HT-29 (cell line): ENCODE measurements around the genes IGIP and SLC4A9.

DNA sequence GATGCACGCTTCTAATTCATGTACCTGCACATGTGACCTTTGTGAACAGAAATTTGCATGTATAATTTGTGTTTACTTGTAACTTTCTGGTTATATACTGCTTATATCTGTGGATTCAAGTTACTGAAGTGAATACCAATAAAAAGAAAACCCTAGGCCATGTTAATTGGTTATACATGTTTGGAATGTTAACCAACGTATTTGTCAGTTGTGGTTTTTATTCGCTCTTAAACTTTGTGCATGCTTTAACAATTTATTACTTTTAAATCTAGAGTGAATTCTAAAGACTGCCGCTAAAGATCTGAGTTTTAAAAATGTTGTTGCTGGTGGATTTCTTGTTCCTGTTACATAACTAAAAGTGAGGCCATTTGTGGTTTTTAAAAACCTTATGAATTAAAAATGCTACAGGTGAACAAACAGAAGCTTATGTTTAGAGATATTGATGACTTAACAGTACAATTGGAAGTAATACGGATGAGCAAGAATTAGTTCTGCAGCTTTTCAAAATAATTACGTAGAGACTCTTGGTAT lies 11.3 kb upstream of the PAIP2 start:
- RAMPAGE, long total RNA = no peak

DNA sequence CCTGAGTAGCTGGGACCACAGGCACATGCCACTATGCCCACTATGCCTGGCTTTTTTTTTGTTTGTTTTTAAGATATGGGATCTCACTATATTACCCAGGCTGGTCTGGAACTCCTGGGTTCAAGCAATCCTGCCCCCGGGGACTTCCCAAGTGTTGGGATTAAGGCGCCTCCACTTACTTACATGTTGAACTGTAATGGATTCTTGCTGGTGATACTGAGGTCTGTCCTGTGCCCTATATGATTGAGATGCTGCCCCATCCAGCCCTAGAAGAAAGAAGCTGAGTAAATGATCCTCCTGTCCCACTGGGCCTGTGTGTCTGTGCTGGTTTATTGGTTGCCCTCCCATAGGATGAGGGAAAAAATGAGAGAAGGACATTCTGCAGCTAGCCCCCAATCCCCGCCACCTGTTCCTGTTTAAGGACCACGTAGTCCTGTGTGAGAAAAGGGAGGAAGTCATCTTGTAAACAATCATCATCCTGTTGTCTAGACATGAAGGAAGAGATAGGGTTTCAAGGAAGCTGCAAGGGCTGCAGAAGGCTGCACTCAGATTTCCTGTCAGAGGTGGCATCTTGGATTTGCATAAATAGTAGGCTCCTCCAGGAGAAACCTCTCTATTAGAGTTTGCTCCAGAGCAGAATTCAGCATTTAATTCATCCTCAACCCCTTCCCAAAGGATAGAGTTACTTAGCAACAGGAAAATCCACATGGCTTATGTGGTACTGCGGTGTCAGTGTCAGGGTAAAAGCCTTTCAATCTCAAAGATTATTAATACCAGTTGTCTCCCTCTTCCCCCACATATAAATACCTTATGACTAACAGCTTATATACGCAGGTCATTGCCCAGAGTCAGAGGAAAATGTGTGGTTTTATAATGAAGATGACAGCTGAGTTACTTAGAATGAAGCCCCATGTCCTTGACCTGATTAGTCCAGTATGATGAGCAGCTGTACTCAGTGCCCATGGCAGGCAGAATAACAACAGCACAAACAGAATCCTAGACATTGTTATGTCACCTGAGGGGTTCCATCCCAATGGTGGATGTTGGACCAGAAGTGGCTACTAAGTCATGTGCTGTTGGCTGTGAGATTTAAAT lies 4.5 kb upstream of the DNAJC18 start:
- RAMPAGE, long total RNA = no peak

DNA sequence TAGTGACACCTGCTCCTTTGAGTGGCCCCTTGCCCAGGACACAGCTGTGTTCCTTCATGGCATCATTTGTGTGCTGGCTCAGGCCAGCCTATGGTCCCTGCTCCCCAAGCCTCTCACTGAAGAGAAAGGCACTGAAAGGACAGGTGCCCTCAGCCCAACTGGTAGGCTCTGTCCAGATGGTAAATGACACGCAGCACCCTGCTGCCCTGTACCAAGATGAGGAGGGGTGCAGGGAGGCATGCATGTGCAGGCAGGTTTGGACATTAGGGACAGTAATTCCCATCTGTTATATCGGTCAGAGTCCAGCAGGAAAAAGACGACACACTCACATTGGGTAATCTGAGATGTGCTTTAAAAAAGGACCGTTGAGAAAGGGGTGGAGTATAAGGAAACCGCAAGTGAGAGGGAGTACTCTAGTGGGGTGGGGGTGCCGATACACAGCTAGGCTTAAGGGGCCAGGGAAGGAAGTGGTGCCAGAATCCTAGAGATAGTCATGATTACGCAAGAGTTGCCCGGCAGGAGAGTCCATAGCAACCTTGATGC lies 4.5 kb downstream of the SMIM33 start:
- RAMPAGE, long total RNA = no peak

GRCh38 chr5:139525529-139526660 lies 35.2 kb upstream of the UBE2D2 start:
- RAMPAGE, long total RNA = no peak

GRCh38 chr5:139646942-139648036 lies 860 bp upstream of the CXXC5 start:
- RAMPAGE, long total RNA = no peak

- RAMPAGE, long total RNA = no peak
These were observed 4.8 kb downstream of the CXXC5 start for GRCh38 chr5:139652859-139653463.

DNA sequence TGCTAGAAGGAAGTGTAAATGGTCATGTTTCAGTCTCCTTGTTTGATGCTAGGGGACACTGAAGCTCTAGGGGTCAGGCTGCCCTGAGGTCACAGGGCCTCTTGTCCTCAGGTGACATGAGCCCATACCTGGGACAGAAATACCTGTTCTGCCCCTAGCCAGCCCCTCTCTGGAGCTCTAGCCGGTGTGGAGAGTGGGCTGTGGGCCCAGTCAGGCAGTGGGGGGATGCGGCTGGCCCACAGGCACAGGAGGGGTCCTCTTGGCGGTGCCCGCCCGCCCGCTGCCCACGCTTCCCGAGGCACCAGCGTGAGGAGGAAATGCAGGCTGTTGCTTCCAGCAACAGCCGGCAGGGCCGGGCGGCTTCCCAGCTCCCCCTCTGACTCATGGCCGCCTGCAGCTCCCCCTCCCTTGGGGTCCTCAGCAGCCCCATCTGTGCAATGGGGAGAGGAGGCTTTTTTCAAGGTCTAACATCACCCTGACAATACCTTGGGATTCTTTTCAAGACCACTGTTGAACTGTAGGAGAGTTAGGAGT lies 10.3 kb downstream of the CXXC5 start:
- RAMPAGE, long total RNA = no peak

DNA sequence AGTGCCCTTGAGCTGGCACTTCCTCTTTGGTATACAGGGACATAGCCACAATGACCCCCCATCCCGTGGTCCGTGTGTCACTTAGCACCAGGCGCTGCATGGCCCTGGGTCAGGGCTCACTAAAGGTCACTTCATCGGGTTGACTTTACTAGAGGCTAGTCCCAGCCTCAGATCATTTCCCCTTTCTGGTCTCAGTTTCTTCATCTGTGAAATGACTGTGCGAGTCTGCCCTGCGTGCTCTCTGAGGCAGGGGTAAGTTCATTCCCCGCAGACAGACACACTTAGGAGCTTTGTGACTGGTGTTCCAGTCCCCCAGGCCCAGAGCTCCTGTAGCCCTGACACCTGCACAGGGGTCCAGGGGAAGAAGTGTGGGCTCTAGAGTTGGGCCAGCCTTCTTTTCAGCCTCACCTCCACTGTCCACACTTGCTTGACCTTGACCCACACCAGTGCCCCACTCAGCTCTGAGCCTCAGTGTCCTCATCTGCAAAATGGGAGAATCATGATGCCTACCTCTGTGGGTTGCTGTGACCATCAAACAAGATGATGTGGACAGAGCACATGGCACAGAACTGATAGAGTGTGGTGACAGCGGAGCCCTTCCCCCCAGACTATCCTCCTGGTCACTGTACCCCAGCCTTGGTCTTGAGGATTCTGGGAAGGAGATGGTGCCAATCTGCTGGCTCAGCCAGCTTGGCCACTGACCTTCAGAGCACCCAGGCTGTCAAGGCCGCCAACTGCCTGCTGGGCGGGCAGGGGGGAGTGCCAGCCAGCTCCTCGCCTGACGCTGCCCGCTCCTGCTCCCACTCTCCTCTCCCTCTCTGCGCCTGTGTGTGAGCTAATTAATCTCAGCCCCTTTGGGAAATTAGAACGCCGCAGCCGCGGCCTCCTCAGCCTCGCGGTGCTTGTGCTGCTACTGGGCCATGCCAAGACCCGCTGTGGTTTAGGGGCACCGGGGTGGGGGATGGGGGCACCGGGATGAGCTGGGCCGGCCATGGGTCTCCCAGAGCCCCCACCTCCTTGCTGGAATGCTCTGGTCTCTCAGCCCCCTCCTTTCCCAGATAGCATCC lies 16.6 kb downstream of the CXXC5 start:
- RAMPAGE, long total RNA = no peak

- RAMPAGE, long total RNA = no peak
These were observed 18.7 kb downstream of the CXXC5 start for GRCh38 chr5:139666550-139667618.

- RAMPAGE, long total RNA = no peak
These were observed 22.4 kb downstream of the CXXC5 start for GRCh38 chr5:139670434-139671014.

DNA sequence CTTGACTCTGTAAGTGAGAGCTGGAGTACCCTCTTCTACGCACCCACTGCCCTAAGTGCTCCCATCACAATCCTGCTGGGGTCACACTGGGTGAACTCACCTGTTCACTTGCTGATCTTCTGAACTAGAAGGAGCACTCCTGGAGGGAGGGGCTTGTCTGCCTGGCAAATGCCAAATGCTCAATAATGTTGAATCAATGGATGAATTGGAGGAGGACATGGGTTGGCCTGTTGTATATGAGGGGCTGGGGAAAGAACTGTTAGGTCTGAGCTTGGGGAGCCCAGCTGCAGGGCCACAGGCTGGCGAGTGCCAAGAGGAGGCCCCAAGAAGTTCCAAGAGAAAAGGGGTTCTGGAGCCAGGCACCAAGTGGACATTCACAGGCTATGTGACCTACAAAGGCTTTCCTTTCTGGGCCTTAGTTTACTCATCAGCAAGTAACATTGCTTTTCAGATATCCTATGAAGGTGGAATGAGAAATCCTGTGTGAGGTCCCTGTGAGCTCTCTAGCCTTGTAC lies 43.3 kb downstream of the CXXC5 start:
- RAMPAGE, long total RNA = no peak

DNA sequence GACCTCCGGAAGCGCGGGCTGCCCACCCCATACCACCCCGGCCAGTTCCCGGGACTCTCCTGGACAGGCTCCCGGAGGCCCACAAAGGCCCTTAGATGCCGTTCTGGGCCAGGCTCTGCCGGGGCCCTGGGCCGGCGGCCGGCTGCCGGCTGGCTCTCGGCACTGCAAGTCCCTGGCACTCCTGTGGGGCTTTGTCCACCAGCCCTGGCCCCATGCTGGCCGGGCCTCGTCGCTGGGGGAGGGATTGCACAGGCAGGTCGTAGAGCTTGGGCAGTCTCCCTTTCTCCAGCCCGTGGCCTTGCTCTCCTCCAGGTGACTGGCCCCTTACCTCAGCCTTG lies 7.1 kb upstream of the PSD2 start:
- RAMPAGE, long total RNA = no peak

- RAMPAGE, long total RNA = no peak
These were observed at the start of gene IGIP for GRCh38 chr5:140125784-140126046. Gene IGIP, plus strand, starts transcription at chr5:140125937.

GRCh38 chr5:140126898-140127837 lies 1.4 kb downstream of the IGIP start:
- RAMPAGE, long total RNA = no peak

GRCh38 chr5:140177774-140178449 lies 2.9 kb downstream of the CYSTM1 start:
- RAMPAGE, long total RNA = no peak

- RAMPAGE, long total RNA = no peak
These were observed 53.4 kb downstream of the CYSTM1 start for GRCh38 chr5:140228074-140229032.

DNA sequence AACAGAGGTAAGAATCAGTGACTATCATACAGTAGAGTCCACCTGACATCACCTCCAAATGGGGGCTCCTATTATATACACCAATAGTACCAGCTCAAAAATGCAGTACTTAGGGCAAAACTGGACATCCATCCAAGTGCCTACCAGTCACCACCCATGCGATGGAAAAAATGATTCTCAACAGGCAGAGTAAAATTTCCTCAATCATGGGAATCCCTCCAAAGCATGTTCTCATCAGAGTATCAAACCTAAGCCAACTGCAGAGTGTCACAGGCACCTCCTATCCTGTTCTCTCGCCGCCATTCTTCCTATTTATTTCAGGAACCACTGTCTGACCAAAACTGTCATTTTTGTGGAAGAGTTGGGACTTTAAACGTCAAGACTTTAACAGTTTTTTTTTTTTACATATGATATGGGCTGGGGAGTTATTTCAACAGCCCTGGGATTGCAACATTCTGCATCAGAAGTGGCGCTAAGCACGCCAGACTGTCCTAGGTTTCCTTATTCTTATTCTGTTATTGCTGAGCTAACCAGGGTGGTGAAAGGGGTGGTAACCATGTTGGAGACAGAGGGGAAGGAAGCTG lies 29.5 kb downstream of the PFDN1 start:
- RAMPAGE, long total RNA = no peak

DNA sequence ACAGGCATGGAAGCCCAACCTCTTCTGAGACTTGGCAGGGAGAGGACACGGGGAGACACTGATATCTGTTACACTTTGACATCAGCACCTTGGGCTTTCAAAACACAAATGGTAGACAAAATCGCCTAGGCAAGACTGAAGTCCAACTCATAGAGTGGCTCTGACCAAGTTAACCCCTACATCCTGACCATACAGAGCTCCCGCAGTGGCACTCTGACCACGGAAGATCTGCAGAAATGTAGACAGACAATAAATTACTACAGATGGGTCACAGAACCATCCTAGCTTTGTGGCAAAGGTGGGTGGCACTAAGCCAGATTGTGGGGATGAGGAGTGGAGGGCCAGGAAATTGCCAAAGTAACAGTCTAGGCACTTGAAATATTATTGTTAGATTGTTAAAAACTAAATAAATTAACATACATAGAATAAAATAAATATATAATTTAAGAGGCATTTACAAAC lies 13.1 kb downstream of the HBEGF start:
- RAMPAGE, long total RNA = no peak

DNA sequence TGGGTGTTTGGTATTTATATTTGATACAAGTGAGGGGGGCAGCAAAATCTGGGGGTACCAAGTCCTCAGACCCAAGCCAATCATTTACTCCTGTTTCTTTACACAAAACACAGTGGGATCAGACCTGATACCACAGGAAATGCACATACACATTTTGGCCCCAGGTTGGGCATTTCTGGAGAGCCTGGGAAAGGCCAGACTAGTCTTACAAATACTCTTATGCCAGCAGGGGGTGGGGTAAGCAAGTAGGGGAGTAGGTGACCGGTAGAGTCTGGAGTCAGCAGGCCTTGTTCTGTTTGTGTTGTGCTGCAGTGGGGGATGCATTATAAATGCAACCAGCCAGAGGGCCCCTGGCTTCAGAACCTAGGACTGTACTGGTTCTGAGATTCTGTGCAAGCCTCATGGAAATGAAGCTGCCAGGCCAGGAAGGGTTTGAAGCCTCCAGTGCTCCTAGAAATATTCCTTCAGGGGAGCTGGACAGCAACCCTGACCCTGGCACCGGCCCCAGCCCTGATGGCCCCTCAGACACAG lies at the start of gene SLC4A9:
Gene SLC4A9, plus strand, starts transcription at position 359 of the 531 bp plus-strand sequence.
- RAMPAGE, long total RNA = no peak

- RAMPAGE, long total RNA = no peak
These were observed 1.0 kb downstream of the SLC35A4 start for GRCh38 chr5:140565647-140566060.